Skeletal muscle tissue (tissue), 7 donors: ENCODE measurements around the genes LILRB4, KIR2DL3 and TMEM190.

DNA sequence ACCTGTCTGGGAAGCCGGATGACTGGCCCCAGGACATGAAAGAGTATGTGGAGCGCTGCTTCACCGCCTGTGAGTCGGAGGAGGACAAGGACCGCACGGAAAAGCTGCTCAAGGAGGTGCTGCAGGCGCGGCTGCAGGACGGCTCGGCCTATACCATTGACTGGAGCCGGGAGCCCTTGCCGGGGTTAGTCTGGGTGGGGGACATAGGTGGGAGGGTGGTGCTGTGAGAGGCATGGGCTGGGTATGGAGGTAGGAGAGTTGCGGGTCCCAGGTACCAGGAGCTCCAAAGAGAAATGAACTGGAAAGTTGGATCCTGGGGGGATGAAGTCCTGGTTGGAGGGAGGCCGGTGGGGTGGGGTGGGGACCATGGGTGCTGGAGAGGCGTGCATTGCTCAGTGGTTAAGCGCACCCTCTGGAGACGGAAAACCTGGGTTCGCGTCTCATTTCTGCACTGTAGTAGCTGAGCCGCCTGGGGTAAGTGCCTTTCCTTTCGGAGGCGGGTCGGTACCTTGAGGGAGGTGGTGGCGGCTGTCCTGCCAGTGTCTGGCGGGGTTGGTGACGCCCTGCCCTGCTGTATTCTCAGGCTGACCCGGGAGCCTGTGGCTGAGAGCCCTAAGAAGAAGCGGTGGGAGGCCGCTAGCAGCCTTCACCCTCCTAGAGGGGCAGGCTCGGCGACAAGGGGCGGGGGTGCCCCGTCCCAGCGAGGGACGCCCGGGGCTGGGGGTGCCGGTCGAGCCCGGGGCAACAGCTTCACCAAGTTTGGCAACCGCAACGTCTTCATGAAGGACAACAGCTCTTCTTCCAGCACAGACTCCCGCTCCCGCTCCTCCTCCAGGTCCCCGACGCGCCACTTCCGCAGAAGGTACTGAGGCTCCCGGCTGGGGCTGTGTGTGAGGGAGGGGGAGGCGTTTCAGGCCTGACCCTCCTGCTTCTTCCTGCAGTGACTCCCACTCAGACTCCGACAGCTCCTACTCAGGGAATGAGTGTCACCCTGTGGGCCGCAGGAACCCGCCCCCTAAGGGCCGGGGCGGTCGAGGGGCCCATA is 6.7 kb downstream of the LENG8 start:
- PRO-cap, 3 experiments = no peak in any of the 3 experiments
- RAMPAGE, long total RNA = no peak
- RRBS, 2 experiments = 86 to 87% methylated on average over 8 to 14 of the region's 55 CpGs

DNA sequence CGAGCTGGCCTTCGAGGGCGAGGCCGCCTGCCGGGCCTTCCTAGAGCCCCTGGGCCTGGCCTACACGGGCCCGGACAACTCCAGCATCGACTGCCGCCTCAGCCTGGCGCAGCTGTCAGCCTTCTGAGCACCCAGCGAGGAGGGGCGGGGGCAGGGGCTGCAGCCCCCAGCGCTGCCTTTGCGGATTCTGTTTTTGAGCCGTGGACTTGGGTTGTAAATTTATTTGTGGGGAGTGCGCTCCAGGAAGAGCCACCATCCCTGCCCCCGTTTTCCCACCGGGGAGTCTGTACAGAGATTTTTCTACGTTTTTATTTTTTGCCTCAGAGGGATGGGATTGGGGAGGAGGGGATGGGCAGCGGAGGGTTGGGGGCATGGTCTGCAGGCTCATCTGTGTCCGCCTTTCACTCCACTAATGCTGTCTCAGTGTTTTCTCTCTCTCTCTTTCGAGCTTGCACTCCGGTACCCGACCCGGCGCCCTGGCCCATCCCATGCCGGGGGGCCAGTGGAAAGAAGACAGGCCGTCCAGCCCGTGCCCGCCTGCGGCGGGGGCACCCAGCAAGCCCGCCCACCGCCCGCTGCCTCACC is 2.7 kb downstream of the LENG9 start:
- PRO-cap, 3 experiments = no peak in any of the 3 experiments
- RAMPAGE, long total RNA = no peak
- RRBS, 2 experiments = 71% methylated on average over 2 to 3 of the region's 35 CpGs

DNA sequence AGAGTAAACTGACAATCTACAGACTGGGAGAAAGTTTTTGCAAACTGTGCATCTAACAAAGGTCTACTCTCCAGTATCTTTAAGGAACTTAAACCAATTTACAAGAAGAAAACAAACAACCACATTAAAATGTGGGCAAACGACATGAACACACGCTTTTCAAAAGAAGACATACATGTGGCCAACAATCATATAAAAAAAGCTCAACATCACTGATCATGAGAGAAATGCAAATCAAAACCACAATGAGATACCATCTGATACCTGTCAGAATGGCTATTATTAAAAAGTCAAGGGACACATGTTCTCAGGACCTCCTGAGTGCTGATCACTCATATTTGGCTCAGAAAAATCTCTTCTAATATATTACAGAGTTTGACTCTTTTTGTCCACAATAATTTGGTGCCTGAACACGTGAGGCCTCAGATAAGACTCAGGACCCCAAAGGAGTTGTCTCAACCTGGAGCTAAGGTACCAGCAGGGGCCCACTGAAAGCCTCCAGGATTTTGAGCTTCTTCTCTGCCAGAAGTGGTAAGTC is 14.2 kb upstream of the LILRB1 start:
- PRO-cap, 3 experiments = no peak in any of the 3 experiments
- RAMPAGE, long total RNA = no peak
- RRBS, 2 experiments = no CpG with 5 or more reads among the region's 3 CpGs

DNA sequence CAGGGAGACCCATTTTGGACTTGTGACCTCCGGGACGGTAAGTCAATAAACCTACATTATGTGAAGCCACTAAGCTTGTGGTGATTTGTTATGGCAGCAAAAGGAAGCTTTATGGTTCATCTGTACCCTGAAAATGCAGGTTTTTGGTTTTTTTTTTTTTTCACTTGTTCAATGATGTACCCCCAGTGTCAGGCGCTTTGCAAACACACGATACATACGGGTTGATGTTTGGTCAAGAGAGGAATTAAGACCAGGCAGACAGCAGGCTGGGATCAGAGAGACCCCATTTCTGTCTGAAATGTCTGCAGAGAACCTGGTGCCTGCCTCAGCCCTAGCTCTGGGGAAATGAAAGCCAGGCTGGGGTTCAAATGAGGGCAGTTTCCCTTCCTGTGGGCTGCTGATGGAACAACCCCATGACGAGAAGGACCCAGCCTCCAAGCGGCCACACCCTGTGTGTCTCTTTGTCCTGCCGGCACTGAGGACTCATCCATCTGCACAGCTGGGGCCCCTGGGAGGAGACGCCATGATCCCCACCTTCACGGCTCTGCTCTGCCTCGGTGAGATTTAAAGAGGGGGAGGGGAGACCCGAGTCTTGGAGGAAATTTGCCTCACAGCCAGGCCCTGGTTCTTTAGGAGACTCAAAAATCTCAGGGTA is at the start of gene LILRB4:
Gene LILRB4 (plus strand): TSS at position 475 of the 655 bp plus-strand sequence.
- PRO-cap, 3 experiments = no peak in any of the 3 experiments
- RAMPAGE, long total RNA = start-site peak on the plus strand centred at position 468 of the sequence, 54 bp wide, 9 and 13 reads in 2 replicates
- RRBS, 2 experiments = no CpG with 5 or more reads among the region's 12 CpGs

- PRO-cap, 3 experiments = no peak in any of the 3 experiments
- RAMPAGE, long total RNA = no peak
- RRBS, 2 experiments = no CpG with 5 or more reads among the region's 14 CpGs
These were observed 4.8 kb downstream of the LILRB4 start for GRCh38 chr19:54667405-54668210.

DNA sequence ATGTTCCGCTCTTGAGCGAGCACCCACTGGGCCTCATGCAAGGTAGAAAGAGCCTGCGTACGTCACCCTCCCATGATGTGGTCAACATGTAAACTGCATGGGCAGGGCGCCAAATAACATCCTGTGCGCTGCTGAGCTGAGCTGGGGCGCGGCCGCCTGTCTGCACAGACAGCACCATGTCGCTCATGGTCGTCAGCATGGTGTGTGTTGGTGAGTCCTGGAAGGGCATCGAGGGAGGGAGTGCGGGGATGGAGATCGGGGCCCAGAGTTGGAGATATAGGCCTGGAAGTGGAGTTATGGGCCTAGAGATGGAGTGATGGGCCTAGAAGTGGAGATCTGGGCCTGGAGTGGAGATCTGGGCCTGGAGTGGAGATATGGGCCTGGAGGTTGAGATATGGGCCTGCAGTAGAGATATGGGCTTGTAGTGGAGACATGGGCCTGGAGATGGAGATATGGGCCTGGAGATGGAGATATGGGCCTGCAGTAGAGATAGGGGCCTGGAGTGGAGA is at the start of gene KIR2DL3:
Gene KIR2DL3 (plus strand): TSS at position 144 of the 509 bp plus-strand sequence.
- PRO-cap, 3 experiments = no peak in any of the 3 experiments
- RAMPAGE, long total RNA = no peak
- RRBS, 2 experiments = no CpG with 5 or more reads among the region's 14 CpGs

DNA sequence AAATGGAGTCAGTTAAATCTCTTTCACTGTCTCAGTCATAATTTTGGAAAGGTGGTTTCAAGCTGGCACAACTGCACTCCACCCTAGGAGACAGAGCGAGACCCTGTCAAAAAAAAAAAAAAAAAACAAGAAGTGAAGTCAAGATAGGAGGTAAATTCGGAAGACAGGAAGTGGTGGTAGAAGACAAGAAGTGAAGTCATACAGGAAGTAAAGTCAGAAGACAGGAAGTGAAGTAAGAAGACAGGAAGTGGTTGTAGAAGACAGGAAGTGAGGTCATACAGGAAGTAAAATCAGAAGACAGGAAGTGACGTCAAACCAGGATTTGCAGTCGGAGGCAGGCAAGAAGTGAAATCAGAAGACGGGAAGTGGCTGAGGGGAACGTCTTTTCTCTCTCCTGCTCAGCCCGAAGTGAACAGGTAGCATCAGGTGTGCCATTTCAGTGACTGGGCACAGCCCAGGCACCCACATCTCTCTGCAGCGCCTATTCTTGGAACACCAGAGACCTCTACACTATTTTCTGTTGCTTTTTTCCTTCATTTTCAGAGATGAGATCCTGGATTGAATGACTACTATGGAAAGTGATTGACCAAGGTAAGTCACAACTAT is 32.1 kb downstream of the GP6 start:
- PRO-cap, 3 experiments = peak in 3 of 3 experiments; most common plus-strand start position 354 of the sequence (in 3)
- RAMPAGE, long total RNA = no peak
- RRBS, 2 experiments = no CpG with 5 or more reads among the region's 8 CpGs

DNA sequence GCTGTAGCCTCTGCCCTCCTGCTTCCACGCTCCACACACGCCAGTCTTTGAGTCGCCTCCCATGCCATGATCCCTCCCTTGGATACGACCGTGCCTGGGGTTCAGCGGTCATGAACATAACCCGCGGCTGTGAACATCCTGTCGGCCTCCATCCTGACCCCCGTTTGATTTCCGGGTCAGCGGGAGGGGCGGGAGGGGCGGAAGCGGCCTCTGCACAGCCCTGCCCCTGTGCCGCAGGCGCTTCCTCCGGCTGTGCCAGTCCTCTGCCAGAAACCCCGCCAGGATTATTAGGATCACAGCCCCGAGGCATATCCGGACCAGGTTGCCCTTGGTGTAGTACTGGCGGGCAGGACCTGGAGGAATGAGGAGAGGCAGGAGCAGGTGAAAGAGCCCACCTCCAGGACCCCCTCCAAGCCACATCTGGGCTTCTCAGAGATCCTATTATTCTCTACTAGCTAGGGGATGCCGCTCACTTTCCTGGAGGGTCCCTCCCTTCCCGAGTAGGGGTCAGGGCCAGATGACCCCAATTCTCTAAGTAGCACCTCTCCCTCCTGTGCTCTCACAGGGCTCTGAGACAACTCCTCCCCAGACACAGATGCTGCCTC is 23.1 kb downstream of the GP6 start:
- PRO-cap, 3 experiments = no peak in any of the 3 experiments
- RAMPAGE, long total RNA = no peak
- RRBS, 2 experiments = 71 to 75% methylated on average over 11 of the region's 24 CpGs

GRCh38 chr19:55041326-55042649 is 3.7 kb upstream of the GP6 start:
- PRO-cap, 3 experiments = no peak in any of the 3 experiments
- RAMPAGE, long total RNA = no peak
- RRBS, 2 experiments = 60 to 73% methylated on average over 10 of the region's 49 CpGs

GRCh38 chr19:55087405-55087876 is 11.8 kb downstream of the EPS8L1 start:
- PRO-cap, 3 experiments = no peak in any of the 3 experiments
- RAMPAGE, long total RNA = no peak
- RRBS, 2 experiments = under 1 to 3% methylated on average over 4 of the region's 26 CpGs

DNA sequence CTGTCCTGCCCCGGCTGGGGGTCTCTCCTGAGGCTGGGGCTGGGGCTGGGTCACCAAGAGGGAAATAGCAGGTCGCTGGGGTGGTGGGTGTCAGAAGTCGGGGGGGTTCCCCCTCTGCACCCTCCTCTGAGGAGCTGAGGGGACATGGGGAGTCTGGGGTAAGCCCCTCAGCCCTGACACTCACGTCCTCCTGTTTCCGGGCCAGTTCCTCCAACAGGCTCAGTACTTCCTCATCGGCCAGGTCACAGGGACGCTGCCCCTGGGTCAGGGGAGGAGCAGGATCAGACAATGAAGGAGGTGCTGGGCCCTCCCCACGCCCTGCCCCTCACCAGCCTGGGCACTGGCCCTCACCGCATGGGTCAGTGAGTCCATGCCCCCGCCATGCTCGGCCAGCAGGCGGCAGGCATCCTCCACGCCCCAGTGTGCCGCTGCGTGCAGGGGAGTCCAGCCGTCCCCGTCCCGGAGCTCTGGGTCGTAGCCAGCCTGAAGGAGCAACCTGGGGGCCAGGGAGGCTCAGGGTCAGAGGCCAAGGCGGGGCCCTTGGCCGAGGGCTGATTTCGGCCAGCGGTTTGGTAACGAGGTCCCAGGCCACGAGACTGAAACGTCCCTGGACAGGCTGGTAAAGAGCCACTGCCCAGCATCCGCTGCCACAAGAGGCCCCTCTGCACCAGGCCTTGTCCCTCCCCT is 18.7 kb downstream of the PPP1R12C start:
- PRO-cap, 3 experiments = no peak in any of the 3 experiments
- RAMPAGE, long total RNA = no peak
- RRBS, 2 experiments = no CpG with 5 or more reads among the region's 27 CpGs

- PRO-cap, 3 experiments = no peak in any of the 3 experiments
- RAMPAGE, long total RNA = no peak
- RRBS, 2 experiments = 15 to 16% methylated on average over 6 of the region's 39 CpGs
These were observed 1.1 kb upstream of the PPP1R12C start for GRCh38 chr19:55118264-55119291.

- PRO-cap, 3 experiments = no peak in any of the 3 experiments
- RAMPAGE, long total RNA = no peak
- RRBS, 2 experiments = 3 to 4% methylated on average over 15 to 16 of the region's 35 CpGs
These were observed 811 bp downstream of the SYT5 start for GRCh38 chr19:55179248-55179707.

GRCh38 chr19:55180938-55181481 is 921 bp upstream of the SYT5 start:
- PRO-cap, 3 experiments = no peak in any of the 3 experiments
- RAMPAGE, long total RNA = no peak
- RRBS, 2 experiments = no CpG with 5 or more reads among the region's 6 CpGs

DNA sequence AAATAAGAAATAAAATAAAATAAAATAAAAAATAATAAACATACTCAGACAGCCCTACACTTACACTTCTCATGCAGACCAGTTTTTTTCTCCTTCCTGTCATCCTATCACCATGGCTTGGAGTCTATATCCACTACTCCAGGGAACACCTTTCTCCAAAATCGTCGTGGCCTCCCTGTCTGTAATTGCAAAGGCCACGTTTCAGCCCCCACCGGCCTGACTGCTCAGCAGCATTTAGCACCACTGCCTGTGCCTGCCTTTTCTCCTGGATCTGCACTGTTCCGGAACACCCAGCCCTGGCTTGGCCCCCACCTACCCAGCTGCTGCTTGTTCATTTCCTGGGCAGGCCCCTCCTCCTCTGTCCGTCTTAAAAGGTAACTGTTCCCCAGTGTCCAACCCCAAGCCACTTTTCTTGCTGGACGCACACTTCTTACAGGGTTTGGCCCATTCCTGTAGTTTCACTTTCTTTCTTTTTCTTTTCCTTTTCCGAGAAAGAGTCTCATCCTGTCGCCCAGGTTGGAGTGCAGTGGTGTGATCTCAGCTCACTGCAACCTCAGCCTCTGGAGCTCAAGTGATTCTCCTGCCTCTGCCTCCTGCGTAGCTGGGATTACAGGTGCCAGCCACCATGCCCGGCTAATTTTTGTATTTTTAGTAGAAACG is 8.6 kb upstream of the SYT5 start:
- PRO-cap, 3 experiments = no peak in any of the 3 experiments
- RAMPAGE, long total RNA = no peak
- RRBS, 2 experiments = 34 to 44% methylated on average over 2 of the region's 12 CpGs

DNA sequence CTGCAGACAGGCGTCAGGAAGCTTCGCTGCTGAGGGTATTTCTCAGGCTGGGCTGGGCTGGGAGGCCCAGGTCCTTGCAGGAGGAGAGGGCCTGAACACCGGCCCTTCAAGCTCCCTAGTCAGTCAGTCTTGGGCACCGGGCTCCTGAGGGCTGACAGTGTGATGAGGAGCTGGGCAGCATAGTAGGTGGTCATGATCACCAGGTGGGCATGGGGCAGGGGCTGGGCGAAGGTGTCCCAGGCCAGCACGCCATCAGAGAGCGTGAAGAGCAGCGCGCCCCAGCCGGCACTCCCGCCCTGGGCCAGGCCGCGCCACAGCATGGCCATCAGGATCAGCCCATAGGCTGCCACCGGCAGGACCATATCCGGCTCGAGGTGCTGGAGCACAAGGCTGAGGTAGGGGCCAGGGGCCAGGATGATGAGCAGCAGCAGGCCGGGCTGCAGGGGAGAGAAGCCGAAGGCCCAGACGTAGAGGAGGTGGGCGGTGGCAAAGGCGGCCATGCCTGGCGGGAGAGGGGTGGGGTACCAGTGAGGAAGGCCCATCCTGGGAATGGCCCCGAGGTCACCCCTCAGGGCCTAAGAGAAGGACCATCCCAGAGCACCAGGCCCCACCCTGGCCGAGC is 1.4 kb downstream of the TMEM86B start:
- PRO-cap, 3 experiments = no peak in any of the 3 experiments
- RAMPAGE, long total RNA = no peak
- RRBS, 2 experiments = 69 to 77% methylated on average over 8 of the region's 24 CpGs

- PRO-cap, 3 experiments = no peak in any of the 3 experiments
- RAMPAGE, long total RNA = no peak
- RRBS, 2 experiments = 4% methylated on average over 8 of the region's 23 CpGs
These were observed 1.0 kb downstream of the PPP6R1 start for GRCh38 chr19:55257772-55258253.

GRCh38 chr19:55258254-55258820 is 480 bp downstream of the PPP6R1 start:
- PRO-cap, 3 experiments = no peak in any of the 3 experiments
- RAMPAGE, long total RNA = no peak
- RRBS, 2 experiments = 2% methylated on average over 37 to 38 of the region's 76 CpGs

DNA sequence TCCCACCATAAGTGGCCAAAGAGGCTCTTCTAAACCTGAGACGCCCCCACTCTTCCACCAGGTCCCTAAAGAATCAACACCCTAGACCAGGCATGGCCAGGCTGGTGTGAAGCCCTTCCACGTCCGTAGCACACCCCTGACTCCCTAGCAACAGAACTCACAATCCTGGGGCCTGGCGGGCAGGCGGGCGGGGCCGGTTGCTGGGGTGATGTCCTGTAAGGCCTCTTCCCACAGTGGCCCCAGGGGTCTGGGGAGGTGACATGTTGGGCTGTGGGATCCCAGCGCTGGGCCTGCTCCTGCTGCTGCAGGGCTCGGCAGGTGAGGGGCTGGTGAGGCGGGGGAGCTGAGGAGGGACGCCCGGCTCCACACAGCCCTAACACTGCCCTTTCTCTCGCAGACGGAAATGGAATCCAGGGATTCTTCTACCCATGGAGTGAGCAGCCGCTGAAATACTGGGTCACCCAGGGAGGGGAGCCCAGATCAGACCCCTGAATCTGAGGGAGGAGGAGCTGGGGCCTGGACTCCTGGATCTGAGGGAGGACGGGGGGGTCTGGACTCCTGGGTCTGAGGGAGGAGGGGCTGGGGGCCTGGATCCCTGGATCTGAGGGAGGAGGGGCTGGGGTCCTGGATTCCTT is at the start of gene TMEM190:
Gene TMEM190 (plus strand): TSS at position 233 of the 635 bp plus-strand sequence.
- PRO-cap, 3 experiments = no peak in any of the 3 experiments
- RAMPAGE, long total RNA = no peak
- RRBS, 2 experiments = no CpG with 5 or more reads among the region's 16 CpGs

DNA sequence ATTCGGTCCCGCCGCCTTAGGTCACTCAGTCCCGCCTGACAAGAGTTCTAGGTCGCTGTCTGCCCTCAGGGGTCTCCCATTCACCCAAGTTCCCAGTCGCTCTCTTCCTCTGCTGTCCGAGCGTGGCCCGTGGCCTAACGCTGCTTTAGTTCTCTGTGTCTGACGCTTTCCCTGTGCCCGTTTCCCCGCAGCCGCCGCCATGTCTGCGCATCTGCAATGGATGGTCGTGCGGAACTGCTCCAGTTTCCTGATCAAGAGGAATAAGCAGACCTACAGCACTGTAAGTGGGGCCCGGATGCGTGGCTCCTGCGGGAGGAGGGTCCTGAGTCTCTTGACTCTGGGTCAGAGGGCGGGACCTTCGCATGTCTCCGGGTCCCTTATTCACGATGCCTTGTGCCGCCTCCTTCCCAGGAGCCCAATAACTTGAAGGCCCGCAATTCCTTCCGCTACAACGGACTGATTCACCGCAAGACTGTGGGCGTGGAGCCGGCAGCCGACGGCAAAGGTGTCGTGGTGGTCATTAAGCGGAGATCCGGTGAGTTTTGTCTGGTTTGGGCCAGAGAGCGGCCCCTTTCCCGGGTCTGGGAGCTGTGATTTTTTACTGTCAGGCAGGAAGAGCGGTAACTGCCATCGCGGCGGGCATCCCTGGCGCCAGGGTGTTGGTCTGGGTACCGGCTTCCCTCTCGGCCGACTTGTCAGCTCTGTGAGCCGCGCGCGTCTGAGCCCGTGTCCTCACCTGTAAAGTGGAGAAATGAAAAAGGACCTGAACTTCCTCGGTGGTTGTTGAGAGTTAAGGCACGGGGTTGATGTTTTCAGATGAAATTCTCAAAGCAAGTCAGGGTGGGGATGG is 652 bp downstream of the RPL28 start:
- PRO-cap, 3 experiments = no peak in any of the 3 experiments
- RAMPAGE, long total RNA = no peak
- RRBS, 2 experiments = 4 to 6% methylated on average over 13 of the region's 54 CpGs